ENCODE measurements around the gene SEPTIN7.

DNA sequence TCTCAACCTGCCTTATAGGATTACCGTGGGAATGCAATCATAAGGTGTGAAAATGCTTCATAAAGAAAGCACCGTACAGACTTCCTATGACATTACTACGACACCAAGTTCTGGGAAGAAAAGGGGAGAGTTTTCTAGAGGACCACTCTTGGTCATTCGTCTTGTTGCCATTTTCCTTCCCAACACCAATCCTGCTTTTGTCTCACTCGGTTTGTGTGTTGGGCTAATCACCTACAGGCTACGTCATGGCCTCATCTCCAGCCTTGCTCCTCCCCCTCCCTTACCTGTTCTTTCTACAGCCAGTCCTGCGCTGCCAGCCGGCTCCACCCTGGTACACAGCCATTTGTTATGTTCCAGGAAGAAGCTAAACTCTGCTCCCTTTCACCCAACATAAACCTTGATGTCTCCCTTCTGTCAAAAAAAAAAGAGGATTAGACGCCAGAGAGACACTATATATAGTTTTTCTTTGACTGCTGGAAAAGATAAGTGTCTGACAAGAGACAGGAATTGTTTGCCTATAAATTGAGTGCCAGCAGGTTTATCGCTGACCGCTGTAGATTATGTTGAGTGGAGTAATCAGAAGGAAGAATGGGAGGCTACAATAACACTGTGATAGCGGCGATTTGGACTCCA lies 171.5 kb upstream of the BMPER start:
- PRO-cap: no peak

DNA sequence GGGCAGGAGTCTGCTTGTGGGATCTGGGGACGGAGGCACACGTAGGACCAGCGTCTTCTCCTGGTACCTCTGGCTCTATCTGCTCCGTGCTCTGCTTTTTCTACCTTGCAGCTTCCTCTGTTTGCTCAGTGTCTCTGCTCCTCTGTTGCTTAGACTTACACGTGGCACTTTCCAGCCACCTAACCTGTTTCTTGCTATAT lies 85.6 kb upstream of the TBX20 start:
- PRO-cap: no peak

GRCh38 chr7:35633410-35633983 lies 61.4 kb downstream of the HERPUD2 start:
- PRO-cap: no peak

- PRO-cap: no peak
Measured at GRCh38 chr7:35648358-35648901, 46.5 kb downstream of the HERPUD2 start.

GRCh38 chr7:35660963-35661486 lies 33.9 kb downstream of the HERPUD2 start:
- PRO-cap: no peak

GRCh38 chr7:35729021-35729915 lies 34.3 kb upstream of the HERPUD2 start:
- PRO-cap: no peak

- PRO-cap: bidirectional peak, plus-strand start at chr7:35801218, minus-strand start at chr7:35800946; unidirectional peak, plus-strand start at chr7:35801289; unidirectional peak, plus-strand start at chr7:35801535; bidirectional peak, plus-strand start at chr7:35801680, minus-strand start at chr7:35801711
Measured at GRCh38 chr7:35800983-35802103, at the start of gene SEPTIN7. TSS of gene SEPTIN7 (plus strand) at chr7:35801057.

DNA sequence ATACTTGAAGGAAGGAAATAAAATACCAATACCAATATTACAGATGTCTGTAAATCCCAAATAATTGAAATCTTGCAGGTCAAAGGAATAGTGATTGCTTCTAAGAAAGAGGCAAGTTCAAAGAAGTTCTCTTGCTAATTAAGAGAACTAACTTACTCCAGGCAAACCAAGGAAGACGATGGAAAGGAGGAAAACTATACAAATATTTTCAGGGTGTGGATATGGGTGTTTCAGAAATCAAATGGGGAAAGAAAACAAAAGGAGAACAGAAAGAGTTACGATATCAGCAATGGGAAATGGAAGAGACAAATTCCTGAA lies 87.0 kb downstream of the SEPTIN7 start:
- PRO-cap: no peak

DNA sequence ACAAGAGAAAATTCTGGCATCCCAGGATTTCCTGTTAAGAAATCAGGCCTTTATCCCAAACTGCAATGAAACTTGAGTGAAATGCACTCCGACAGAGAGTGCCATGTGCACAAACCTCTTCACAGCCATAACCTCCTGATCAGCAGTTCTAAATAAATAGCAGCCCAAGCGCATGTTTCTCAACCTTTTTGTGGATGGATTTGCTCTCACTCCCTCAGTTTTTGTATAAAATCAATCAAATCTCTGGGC lies 107.7 kb upstream of the EEPD1 start:
- PRO-cap: no peak

- PRO-cap: no peak
Measured at GRCh38 chr7:36047943-36048307, 105.1 kb upstream of the EEPD1 start.

DNA sequence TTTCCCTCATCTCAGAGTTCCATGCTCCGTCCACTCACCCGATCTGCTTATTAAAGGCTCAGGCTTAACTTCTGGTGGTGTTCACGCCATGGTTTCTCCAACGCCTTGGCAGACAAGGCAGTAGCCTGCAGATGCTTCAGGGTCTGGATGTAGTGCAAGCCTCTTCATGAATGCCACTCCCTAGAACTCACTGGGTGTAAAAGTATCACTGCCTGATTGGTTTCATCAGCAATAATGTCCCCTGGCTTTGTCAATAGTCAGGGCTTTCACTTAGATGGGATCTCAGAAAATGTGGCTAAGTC lies 26.3 kb upstream of the EEPD1 start:
- PRO-cap: no peak

GRCh38 chr7:36159043-36160233 lies 6.4 kb downstream of the EEPD1 start:
- PRO-cap: no peak

- PRO-cap: no peak
Measured at GRCh38 chr7:36285404-36286088, 81.5 kb downstream of the MATCAP2 start.

GRCh38 chr7:36287245-36288335 lies 79.5 kb downstream of the MATCAP2 start:
- PRO-cap: no peak

GRCh38 chr7:36302936-36303883 lies 63.8 kb downstream of the MATCAP2 start:
- PRO-cap: no peak

DNA sequence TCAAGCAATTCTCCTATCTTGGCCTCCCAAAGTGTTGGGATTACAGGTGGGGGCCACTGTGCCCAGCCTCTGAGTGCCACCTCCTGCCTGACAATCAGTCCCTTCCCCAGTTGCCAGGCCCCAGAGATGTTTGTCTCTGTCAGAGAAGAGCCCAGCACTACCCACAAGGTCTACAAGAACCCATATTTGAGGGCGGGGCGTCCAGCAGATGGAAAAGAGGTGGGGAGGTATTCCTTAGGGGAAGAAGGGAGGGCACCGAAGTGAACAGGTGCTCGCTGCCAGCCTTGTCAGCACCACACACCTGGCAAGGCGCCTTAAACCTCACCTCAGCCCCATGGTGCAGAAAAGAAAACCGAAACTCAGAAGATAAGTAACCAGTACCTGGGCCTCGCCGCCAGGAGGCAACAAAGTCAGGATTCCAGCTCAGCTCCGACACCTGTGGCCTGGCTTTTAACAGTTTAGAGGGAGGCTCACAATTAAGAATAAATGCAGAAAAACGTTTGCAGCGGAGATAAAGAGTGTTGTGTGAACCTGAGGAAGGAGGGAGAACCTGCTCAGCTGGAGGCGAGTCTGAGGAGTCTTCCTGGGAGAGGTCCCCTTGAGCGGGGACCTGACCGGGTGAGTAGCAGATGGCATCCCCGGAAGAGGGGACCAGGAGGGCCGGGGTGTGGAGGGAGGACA lies 54.5 kb downstream of the MATCAP2 start:
- PRO-cap: no peak

GRCh38 chr7:36629400-36629650 lies 95.0 kb downstream of the AOAH start:
- PRO-cap: no peak

DNA sequence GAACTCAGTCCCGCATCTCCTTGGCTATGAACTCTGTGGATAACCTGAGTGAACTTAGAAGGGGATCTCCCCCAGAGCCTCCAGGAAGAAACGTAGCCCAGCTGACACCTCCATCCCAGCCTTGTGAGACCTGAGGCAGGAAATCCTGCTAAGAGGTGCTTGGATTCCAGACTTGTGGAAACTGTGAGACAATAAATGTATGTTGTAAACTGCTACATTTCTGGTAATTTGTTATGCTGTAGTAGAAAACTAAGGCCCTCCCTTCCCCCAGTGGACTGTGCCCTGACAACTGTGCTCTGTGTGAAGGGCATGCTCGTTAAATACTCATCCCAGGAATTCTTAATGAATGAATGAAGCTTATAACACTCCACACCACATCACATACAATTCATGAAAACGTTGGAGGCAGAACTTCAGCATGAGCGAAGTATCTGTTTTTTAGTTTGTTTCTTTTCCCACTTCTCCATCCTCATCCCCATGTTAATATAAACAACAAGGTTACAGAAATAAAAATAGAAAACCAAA lies 36.8 kb upstream of the AOAH start:
- PRO-cap: no peak

DNA sequence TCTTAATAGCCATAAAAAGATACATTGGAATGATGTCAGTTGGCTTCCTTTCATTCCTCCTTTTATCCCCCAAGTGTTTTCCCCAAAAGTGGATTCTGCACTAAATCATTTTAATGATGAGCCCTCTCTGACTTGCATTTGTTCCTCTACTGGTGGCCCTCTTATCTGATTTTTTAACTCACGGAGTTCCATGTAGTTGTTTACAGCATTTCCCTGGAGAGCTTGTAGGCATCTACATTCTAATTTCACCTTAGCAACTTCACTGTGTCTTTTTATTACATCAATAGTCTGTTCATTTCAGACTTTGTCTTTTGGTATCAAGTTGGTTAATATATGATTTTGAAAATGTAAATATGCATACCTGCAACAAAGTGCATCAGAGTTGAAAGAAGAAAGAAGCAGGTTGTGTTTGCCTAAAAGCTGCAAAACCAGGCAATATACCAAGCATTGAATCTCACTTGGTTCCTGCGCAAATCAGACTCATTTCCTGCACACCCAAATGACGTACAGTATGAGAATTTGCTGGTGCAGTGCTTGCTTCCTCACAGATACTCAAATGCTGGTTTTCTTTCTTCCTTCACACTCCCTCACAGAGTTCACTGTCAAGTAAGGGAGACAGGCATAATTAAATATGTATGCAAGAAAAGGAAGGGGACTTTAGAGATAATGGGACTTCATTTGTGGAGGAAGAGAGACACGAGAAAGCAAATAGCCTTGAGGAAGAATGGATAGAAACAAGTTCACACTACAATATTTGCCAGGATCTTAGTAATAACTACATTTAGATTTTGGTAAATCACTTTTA lies 56.6 kb upstream of the AOAH start:
- PRO-cap: no peak

DNA sequence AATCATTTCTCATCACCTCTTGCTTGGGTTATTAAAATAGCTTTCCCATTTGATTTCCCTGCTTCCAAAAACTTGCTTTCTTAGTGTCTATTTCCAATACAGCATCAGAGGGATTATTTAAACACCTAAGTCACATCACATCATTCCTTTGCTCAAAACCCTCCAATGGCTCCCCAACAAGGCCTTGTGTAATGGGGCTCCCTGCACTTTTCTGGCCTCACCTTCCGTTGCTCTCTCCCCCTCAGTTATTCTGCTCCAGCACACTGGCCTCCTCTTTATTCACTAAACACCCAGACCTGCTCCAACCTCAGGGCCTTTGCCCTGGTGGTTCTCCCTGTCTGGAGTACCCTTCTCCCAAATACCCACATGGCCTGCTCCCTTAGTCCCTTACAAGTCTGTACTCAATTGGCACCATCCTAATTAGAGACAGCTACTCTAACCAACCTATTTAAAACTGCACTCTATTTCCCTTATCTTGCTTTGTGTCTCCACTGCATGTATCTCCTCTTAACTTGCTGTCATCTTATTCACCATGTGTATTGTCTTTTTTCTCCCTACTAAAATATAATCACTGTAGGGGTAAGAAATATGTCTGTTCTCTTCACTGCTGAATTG lies 166.5 kb upstream of the AOAH start:
- PRO-cap: no peak